ENCODE measurements around a stretch of chrX.

DNA sequence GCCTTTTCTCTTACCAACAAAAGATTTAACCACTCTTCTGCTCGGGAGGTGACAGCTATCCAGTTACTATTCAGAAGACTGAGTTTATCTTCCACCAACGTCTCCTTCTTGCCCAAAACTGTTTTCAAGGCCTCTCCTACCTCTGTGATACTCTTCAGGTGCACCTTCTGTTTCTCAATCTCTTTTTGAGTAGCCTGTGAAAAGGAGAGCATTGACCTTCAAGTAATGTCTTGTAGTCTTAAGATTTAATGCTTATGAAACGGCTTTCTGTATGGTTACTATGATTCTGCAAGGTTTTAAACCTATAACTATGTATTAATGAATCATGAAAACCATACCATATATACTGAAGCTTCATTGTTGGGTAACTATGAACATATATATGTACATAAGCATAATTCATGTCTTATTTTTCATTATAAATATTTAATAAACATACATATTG lies 846.3 kb downstream of the DMD start:
- CAGE, long polyA plus RNA, result no peak
- RRBS, result no CpG with 5 or more reads among the region's 3 CpGs

- CAGE, long polyA plus RNA, result no peak
- RRBS, result no CpG with 5 or more reads among the region's 4 CpGs
Measured at GRCh38 chrX:33032591-33033218, 178.6 kb downstream of the DMD start.

DNA sequence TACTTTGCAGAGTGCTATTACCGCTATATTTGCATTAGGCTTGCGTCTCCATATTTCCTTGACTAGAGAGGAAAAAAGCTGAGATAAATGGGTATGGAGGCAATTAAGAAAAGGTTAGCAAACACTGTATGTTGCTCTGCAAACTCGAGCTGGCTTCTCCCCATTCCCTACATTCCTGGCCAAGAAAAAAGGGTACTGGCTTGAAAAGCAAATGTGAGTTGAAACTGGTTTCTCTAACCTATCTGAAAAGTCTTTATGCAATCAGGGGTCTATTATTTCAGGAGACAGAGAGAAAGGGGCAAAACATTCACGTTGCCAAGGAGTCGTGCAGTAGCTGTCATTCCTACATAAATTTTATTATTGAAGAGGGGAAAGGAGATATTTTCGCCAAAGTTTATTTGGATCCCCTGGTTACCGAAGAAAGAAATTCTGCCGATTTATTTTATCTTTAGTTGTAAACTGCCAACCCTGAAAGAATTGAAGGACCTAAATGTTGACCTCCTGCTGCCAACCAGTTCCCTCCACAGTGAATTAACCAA lies 2.1 kb downstream of the TMEM47 start:
- CAGE, long polyA plus RNA, result no peak
- RRBS, result no CpG with 5 or more reads among the region's 8 CpGs

GRCh38 chrX:34655478-34656588 lies 1.3 kb downstream of the TMEM47 start:
- CAGE, long polyA plus RNA, result no peak
- RRBS, result no CpG with 5 or more reads among the region's 32 CpGs

GRCh38 chrX:36957860-36958624 lies 50.1 kb upstream of the FAM47C start:
- CAGE, long polyA plus RNA, result no peak
- RRBS, result 24% methylated on average over 4 of the region's 49 CpGs

GRCh38 chrX:37811219-37811948 lies 31.5 kb downstream of the CYBB start:
- CAGE, long polyA plus RNA, result no peak
- RRBS, result no CpG with 5 or more reads among the region's 1 CpG

- CAGE, long polyA plus RNA, result no peak
- RRBS, result no CpG with 5 or more reads among the region's 2 CpGs
Measured at GRCh38 chrX:37817985-37818497, 29.3 kb downstream of the DYNLT3 start.

- CAGE, long polyA plus RNA, result no peak
- RRBS, result no CpG with 5 or more reads among the region's 5 CpGs
Measured at GRCh38 chrX:38312278-38312849, 14.9 kb downstream of the RPGR start.

GRCh38 chrX:38803229-38803496 lies 1.9 kb downstream of the MID1IP1 start:
- CAGE, long polyA plus RNA, result no peak
- RRBS, result no CpG with 5 or more reads among the region's 2 CpGs

- CAGE, long polyA plus RNA, result no peak
- RRBS, result 23% methylated on average over 18 of the region's 70 CpGs
Measured at GRCh38 chrX:38804541-38805291, 3.5 kb downstream of the MID1IP1 start.

DNA sequence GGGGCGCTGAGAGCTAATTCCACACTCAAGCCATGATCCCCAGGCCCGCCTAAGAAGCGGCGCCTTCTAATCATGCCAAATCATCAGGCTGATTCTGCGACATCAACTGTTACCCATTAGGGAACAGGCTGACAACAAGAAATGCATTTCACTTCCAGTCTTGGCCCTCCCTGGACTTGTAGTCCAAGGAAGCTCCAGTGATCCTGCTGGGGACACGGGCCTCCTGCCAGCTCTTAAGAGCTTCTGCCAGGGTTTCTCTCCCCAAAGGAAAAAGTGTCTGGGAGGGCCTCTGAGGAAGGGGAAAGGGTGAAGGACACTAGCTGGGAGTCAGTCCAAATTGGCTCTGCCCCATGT lies 617.9 kb downstream of the MID1IP1 start:
- CAGE, long polyA plus RNA, result no peak
- RRBS, result no CpG with 5 or more reads among the region's 6 CpGs

- CAGE, long polyA plus RNA, result no peak
- RRBS, result no CpG with 5 or more reads among the region's 13 CpGs
Measured at GRCh38 chrX:39476441-39476874, 621.3 kb downstream of the BCOR start.

DNA sequence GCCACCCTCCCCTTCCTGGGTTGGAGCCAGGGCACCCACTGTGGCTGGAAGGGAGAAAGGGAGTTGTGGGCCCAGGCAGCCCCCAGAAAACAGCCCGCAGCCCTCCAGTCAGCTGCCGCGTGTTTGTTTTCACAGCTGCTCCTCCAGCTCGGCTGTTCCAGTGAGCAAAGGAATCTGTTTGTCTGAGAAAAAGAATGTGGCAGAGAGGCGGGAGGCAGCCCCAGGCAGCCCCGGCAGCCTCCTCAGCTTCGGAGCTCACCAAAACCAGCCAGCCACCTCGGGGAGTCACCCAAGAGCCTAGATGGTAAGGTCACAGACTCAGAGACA lies 338.2 kb downstream of the BCOR start:
- CAGE, long polyA plus RNA, result no peak
- RRBS, result no CpG with 5 or more reads among the region's 8 CpGs

- CAGE, long polyA plus RNA, result no peak
- RRBS, result 10% methylated on average over 4 of the region's 16 CpGs
Measured at GRCh38 chrX:39897258-39897850, 200.4 kb downstream of the BCOR start.

GRCh38 chrX:39936817-39937803 lies 160.6 kb downstream of the BCOR start:
- CAGE, long polyA plus RNA, result no peak
- RRBS, result no CpG with 5 or more reads among the region's 20 CpGs

- CAGE, long polyA plus RNA, result no peak
- RRBS, result 20% methylated on average over 33 of the region's 72 CpGs
Measured at GRCh38 chrX:40005160-40005938, 92.4 kb downstream of the BCOR start.

DNA sequence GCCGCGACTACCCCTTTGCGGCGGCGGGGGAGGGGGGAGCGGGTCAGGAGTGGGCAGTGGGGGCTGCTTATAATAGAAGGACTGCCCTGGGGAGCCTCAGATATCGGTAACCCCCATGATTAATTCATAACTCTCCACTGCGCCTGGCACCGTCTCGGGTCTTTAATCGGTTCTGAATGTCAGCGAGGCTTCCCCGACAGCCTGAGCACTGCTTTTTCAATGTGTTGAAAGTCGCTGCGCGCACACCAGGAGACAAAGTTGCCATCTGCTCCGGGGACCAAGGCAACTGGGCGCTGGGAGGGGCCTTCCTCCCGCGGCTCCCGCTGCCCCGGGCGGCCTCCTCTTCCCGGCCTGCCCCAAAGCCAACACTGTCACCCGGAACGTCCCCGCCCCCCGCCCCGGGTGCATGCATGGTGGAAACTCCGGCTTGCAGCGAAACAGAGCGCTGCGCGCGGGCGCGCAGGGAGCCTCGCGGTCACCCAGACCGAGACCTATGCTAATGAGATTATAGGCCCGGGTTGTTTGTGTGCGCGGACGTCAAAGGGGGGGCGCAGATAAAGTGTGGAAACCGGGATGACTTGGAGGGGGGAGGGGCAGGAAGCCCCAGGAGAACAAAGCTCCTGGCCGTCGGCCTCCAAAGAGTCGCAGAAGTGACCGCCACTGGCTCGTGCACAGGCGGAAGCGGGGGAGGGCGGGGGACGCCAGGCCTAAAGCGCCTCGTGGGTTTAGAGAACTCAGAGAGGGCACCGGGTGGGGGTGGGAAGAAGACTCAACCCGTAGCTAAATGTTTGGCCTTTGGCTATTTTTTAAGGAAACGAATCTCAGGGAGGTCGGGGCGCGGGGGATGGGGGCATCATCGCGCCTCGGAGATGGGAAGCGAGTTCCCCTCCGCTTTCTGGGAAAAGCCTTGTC lies 88.9 kb downstream of the BCOR start:
- CAGE, long polyA plus RNA, result no peak
- RRBS, result 46% methylated on average over 20 of the region's 68 CpGs

DNA sequence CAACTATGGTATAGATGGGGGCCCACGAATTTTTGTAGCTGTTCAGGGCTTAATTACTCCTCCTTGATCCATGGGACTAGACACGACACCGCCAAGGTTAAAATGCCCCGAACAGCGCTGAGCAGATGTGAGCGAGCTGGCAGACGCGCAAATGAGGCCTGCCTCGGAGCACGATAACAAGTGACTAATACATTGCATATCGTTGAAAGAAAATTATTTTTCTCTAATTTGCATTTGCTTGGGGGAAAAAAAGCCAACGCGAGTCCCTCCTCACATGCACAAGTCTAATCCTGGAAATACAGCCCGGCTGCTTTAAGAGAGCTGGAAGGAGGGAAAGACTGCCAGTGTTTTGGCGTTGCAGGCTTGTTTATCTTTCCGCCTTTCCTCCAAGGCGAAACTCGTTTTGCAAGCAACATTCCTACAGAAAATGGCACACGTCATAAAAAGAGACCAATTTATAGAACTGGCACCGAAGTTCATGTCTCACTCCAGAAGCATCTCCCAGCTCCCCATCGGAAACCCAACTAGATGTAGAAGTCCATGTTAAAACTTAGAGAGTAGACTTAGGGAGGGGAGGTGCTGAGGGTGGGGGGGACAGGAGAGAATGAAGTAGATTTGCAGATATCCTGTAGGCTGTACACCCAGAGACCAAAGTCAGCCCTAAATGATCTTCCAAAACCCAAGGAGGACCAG lies 12.6 kb downstream of the BCOR start:
- CAGE, long polyA plus RNA, result no peak
- RRBS, result no CpG with 5 or more reads among the region's 21 CpGs

GRCh38 chrX:40117651-40118446 lies 20.1 kb upstream of the BCOR start:
- CAGE, long polyA plus RNA, result no peak
- RRBS, result no CpG with 5 or more reads among the region's 13 CpGs

DNA sequence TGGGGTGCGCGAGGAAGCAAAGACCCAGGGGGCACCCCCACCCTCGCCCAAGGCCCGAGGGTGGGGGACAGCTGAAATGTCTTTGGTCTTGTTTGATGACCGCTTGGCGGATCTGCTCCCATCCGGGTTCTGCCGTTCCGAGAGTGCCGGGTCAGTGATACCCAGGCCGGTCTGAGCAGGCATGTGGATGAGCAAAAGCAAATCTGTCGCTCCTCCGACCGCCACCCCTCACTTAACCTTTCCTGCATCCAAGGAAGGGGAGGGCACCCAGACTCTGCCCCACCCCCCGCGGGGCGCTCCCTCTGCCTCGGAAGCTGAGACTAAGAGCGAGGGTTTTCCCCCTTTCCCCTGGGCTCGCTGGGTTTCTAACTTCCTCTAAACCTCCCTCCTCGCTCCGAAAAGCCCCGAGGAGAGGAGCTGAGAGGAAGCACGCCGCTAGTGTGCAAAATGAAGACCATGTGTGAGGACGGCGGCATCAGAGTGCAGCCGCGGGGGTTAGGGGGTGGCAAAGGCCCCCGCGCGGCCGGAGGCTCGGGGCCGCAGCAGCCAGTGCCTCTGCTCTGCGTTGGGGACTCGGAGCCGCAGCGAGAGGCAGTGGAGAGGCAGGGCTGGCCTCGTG lies 55.6 kb upstream of the BCOR start:
- CAGE, long polyA plus RNA, result no peak
- RRBS, result no CpG with 5 or more reads among the region's 40 CpGs